Mesenchymal stem cell of Wharton's jelly (primary cell): ENCODE measurements around the gene ADAMTS9.

DNA sequence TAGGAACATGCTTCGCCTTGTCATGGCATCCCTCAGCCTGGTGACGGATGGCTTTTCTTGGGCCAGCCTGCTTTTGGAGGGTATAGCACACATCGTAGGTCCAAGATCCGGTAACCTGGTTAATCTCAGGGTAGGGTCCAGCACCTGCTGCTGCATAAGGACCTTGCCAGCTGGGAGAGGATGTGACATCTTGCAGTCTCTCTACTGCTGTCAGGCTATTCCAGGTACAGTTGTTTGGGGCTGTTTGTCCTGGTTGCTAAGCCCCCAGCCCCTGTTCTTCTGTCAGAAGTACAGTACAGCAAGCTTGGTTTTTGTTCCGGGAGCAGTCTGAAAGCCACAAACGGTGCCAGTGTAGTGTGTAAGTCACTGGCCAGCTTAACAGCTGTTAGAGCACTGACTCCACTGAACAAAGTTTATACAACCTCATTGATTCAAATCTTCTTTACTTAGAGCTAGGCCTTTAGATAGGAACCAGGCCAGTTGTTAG, 42.3 kb downstream of the PSMD6 start:
- CAGE, long polyA plus RNA = no peak

DNA sequence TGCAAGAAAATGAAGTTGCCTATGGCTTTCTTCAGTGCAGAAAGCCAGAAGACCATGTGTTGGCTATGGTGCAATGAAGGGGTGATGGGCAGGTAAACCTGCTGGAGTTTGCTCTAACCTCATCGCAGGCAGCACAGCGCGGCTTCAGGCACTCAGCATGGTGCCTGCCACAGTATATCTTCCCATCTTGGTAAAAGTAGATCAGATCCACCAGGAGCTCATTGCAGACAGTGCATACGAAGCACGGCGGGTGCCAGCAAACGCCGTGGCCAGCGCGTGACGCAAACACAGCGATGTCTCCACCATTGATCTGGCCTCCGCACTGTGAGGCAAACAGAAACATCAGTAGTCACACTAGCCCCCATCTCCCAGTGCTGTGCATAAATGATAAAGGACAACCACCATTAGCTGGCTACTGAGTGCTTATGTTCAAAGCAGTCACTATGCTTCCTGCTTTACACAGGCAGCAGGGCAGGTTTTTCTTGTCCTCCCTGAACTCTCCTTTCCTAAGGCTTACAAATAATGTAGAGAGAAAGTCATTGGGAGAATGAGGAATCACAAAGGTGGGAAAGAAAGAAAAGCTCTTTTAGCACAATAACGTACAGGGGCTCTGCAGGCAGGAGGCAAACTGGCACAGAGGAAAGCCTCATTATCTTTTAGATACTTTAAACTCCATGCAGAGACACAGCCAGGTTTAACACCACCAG, 68.1 kb downstream of the PRICKLE2 start:
- CAGE, long polyA plus RNA = no peak

DNA sequence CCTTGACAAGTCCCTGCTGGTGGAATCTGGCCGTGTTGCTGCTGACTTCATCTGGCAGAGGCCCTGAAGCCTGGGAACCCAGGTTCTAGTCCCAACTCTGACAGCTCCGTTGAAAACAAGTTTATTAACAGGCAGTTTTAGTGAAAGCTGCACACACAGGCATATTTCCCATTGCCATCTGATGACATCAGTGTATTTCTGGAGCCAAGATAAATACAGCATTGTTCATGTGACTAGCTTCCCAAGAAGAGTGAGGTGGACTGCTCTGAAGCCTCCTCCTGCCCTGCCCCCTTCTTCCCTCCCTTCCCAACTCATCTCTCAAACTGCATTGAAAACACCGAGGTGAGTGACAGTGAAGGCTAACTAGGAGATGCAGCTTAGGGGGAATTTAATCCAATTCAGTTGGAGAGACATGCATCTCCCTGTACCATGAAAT, 38.1 kb downstream of the PRICKLE2 start:
- CAGE, long polyA plus RNA = no peak

- CAGE, long polyA plus RNA = no peak
Measured at GRCh38 chr3:64187541-64188157, 37.6 kb downstream of the PRICKLE2 start.

DNA sequence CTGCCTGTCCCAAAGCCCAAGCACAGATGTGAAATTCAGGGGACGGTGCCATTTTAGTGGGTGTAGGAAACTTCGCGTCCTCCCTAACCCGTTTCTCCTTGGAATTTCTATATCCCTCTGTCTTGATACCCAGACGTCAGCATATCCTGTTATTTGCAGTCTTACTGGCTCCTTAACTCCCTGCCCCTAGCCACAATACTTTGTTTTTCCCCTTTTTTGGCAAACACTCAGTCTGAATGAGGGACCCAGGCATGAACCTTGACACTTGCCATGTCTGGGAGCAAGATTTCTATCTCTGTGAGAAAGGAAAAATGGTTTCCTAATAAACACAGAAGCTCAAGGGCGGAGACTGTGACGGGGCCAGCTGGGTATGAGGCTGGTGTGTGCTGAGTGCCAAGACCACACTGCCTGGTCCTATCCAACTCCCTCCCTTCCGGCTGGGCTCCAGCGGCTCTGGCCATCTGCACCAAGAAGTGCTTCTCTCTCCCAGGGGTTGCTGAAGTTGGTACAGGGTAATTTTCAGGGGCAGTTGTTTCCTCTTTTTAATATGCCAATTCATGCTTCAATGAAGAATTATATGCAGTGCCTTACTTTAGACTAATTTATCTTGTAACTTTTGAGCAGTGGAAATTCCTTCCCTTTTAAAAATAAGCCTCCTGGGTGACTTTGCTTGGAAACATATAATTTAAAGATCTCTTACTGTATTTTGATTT, 15.0 kb downstream of the PRICKLE2 start:
- CAGE, long polyA plus RNA = no peak

DNA sequence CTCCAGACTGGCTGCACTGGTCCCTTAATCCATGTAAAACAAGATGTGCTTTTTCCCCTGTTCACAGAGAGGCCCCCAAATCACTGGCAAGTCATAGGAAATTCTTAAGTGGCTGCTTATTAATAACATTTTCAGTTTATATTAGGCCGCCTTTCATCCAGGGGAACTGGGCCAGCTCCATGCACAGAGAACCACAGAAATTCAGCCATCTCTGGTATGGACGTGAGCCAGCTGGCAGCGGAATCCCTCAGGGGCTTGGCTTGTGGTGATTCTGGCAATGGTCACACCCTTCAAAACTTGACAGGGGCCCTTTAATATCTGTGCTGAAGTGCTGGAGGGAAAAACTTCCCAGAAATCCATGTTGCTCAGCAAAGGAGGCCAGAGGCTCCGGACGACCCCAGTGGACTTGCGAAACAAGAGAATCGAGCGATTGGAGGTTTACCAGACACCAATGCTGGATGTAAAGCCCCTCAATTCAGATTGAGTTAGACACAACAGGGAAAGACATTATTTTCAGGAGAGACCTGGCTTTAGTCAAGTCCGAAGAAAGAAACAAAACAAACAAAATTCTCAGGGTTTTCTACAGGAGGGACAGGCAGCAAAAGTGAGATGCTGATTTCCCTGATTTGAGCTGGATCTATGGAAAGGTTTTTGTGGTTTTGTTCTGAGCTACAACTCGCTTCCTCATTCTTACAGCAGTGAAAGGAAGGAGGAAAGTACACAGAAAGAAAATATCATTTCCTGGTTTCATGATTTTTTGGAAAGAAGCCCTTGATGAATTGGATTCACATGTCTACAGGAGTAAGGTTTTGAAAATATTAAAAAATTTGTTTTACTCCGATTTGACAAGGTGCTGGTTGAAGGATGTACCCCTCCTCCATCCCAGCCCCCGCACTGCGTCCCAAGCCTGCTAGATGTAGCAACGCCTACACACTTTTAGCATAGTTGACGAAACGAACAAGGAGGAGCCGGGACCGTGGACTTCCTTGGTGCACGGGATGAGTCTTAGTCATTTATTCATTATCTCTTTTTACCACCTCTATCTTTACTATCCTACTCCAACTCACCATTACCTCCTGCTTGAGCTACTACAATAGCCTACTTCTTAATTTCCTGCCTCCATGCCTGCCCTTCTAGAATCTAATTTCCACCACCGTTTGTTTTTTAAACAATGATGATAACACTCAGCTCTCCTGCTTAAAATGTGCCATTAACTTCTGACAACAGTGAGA, 10.9 kb downstream of the PRICKLE2 start:
- CAGE, long polyA plus RNA = no peak

DNA sequence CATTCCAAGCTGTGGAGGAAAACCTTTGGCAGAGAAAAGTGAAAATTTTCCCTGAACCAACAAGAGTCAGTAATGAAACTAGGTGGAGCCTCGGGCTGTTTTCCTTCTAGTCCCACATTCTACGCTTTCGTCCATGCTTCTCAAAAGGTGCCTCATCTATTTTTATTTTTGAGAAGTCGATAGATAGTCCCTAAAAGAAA, 161.4 kb upstream of the PRICKLE2 start:
- CAGE, long polyA plus RNA = no peak

- CAGE, long polyA plus RNA = no peak
Measured at GRCh38 chr3:64413661-64414074, 188.4 kb upstream of the PRICKLE2 start.

DNA sequence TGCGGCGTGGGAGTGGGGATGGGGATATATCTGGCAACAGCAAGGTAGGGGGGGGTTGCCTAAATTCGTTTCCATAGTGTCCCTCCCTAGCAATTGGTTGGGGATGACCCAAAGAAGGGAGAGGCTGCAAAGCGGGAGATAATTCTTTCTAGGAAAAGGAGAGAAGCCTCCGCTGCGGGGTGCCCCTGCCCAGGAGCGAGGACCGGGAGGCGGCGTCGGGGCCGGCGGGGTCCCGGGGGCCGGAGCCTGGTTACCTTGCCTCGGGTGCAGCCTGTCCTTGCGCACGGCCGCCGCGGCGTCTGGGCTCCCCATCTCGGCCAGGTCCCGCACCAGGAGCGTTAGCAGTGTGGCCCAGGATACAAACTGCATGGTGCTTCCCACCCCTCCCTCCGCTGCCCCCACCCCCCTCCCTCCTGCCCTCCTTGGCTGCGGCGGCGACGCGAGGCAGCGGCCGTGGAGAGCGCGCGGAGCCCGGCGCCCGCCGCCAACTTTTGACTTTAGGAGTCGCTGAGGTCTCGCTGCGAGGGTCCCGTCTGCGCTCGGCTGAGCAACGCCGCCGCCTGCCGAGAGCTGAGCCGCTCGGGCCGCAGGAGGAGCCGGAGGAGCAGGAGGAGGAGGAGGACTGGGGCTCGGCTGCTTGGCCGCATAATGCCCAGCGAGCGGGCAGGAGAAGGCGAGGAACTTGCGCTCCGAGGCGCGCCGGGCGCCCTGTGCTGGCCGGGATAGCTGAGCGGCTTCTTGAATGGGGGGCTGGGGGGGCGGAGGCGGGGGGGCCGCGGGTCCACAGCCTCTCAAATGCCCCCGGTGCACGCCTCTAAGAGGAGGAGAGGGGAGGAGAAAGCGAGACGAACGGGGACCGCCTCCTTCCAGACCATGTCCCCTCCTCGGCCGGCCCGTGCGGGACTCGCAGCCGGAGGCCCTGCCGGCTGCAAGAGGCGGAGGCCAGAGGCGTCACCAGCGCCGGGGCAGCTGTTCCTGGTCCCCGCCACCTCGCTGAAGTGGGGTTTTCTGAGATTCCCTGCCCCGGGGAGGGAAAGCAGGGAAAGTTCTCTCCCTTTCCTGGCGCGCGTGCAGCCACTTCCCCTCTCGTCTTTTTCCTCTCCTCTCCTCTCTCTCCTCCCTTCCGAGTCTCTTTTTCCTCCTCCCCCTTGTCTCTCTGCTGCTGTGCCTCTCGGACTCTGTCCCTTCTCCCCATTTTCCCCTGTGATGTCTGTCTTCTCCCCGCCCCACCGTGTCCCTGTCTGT, at the start of gene ADAMTS9:
Gene ADAMTS9, minus strand, starts transcription at position 712 of the 1,245 bp plus-strand sequence.
- CAGE, long polyA plus RNA = no peak

- CAGE, long polyA plus RNA = no peak
Measured at GRCh38 chr3:64925780-64926534, 238.2 kb upstream of the ADAMTS9 start.

GRCh38 chr3:65181625-65182089, 493.9 kb upstream of the ADAMTS9 start:
- CAGE, long polyA plus RNA = no peak

GRCh38 chr3:65509116-65510068, 529.3 kb downstream of the MAGI1 start:
- CAGE, long polyA plus RNA = no peak

- CAGE, long polyA plus RNA = no peak
Measured at GRCh38 chr3:65556861-65557818, 481.6 kb downstream of the MAGI1 start.

DNA sequence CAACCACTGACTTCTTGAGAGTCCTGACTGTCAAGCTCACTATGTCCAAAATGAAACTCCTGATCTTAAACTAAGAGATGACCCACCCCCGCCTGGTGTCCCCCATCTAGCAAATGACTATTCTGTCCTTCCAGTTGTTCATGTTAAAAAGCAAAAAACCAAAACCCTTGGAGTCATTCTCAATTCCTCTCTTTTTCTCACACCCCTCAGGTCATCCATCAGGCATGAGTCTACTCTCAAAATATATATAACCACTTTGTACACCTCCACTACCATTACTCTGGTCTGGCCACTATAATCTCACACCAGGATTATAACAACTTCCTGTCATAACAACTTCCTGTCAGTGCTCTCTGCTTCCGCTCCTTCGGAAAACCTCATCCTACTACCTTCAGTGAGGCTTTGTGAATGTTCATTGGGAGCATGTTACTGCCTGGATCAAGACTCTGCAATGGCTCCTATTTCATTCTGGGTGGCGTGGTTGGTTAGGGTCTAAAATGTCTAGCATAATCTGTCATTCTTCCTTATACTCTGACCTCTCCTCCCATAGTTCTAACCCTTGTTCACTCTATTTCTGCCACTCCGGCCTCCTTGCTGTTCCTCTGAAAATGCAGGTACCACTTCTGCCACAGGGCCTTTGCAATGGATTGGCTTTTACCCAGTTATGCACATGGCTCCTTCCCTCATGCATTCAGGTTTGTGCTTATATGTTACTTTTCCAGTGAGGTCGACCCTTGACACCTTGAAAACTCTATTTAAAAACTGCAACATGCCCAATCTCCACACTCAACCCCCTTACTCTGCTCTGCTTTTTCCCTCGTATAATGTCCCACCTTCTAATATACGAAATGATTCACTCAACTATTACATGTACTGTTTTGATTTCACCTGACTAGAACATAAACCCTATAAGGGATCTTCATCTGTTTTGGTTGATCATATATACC, 447.3 kb downstream of the MAGI1 start:
- CAGE, long polyA plus RNA = no peak

DNA sequence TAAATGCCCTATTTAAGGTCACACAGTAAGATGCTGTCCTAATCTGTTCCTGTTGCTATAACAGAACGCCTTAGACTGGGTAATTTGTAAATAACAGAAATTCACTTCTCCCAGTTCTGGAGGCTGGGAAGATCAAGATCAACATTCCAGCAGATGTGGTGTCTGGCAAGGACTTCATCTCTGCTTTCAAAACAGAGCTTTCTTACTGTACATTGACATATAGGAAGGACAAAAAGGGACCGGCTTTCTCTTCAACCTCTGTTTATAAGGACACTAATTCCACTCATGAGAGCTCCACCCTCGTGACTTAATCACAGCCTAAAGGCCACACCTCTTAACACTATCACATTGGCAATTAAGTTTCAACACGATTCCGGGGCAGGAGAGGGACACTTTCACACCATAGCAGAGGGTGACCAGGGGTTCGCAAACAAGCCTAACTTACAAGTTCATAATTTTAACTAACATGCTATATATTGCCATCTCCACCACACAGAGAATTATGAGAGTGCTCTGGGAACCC, 231.5 kb downstream of the MAGI1 start:
- CAGE, long polyA plus RNA = no peak

DNA sequence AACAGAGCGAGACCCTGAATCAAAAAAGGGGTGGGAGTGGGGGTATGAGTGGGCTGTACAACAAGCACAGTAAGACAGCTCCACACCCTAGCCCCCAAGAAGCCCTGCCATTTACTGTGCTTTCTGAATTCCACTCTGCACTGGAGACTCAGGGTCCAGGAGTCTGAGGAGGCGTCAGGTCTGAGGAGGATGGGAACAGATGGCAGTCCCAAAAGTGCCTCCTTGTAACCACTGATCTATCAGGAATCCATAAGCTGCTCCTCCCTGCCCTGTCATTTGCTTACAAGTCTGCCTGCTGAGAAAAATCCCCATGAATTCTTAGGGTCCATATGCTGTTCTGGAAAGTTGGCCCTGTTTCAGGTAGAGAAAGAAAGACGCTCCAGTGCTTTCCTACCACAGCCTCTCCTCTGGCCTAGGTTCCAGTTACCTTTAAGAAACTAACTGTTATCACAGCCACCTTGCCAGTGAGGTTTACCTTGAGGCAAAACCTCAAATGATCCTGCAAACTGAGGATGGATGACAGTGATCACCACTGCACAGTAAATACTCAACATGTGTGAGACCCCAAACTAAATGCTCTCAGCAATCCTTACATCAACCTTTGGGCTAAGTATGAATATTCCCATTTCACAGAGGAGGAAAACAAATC, 170.9 kb downstream of the MAGI1 start:
- CAGE, long polyA plus RNA = no peak

DNA sequence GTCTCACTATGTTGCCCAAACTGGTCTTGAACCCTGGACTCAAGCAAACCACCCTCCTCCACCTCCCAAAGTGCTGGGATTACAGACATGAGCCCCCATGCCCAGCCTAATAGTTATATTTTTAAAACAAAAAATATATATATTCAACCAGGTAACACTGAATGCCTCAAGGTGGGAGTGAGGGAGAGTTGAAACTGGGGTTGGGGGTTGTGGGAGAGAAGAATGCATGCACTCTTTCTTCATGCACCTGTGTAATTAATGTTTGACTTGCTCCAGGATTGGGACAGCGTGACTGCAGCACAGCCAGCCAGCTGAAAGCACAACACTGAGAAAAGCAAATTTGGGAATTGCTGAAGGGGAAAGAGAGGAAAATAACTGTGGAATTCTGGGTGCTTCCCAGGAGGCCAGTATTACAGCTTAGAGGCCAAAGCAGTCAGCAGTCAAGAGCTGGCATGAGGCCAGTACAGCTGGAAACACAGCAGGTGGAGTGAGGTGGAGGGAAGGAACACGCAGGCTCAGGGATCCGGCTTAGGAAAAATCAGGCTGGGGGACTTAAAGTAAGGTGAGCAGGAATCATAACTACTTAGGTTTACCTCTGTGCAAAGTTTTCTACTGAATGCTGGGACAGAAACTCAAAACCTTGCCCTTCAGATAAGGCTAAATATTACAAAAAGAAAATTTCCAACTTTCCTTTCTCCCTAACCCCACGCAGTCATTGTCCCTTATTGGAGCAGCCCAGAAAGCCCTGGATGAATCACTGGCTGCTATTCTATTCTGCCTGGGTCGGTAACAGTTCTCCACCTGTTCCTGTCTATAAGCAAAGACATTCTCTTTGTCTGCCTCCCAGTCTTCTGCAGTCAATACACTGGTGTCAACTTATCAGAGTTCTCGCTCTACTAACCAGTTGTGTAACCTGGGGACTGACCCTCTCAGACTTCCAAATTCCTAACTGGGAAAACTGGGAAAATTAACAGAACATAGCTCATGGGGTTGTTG, 167.3 kb downstream of the MAGI1 start:
- CAGE, long polyA plus RNA = no peak

DNA sequence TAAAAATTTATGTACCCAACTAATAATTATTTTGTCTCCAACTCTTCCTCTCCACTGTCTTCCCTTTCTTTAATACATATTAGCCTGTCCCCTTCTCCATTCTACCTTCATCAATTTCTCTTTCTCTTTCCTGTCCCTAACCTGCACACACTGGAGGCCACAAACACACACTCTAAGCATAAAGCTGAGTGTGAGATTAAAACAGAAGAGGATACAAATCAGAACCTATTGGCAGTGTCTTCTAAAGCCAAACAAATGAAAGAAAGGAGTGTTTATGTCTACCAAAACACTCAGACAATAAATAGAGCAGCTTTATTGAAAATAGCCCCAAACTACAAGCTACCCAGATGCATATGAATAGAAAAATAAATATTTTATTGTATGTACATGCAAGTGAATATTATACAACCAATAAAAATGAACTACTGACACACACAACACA, 166.4 kb downstream of the MAGI1 start:
- CAGE, long polyA plus RNA = no peak

GRCh38 chr3:65928027-65928379, 110.7 kb downstream of the MAGI1 start:
- CAGE, long polyA plus RNA = no peak

DNA sequence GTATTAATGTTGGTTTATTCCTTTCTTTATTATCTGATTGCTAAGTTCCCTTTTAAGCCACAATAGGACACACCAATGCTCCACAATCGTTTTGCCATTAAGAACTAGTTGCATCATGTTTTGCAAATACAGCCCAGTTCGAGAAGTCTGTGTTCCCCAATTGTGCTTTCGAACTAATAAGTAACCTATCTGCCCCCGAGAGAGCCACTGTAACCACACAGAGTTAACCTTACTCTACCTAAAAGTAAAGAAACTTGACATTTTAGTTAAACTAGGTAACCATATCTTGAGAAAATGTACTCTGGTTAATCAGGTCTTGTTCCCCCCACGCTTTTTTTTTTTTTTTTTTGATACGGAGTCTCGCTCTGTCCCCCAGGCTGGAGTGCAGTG, 39.1 kb downstream of the MAGI1 start:
- CAGE, long polyA plus RNA = no peak